Temporal lobe (tissue), 2 donors: ENCODE measurements around a stretch of chr1.

DNA sequence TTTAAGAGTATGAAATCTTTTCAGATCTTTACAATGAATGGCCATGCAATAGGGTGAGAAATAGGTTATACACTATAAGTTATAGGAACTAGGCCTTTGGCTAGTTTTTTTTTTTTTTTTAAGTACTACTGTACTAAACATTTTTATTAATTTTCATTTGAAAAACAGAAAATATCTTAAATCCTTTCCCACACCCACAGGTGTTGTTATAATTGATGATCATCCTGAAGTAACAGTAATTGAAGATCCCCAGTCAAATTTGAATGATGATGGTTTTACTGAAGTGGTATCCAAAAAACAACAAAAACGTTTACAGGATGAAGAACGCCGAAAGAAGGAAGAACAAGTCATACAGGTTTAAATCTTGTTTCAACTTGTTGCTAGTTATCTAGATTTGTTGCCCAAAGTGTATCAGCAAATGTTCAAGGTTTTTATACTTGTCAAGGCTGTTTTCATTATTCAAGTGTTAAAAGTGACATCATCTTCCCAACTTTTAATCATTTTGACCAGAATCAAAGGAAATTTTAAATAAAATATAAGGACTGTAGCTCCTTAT, 64.6 kb downstream of the PRRC2C start:
- RAMPAGE, long total RNA: no peak

DNA sequence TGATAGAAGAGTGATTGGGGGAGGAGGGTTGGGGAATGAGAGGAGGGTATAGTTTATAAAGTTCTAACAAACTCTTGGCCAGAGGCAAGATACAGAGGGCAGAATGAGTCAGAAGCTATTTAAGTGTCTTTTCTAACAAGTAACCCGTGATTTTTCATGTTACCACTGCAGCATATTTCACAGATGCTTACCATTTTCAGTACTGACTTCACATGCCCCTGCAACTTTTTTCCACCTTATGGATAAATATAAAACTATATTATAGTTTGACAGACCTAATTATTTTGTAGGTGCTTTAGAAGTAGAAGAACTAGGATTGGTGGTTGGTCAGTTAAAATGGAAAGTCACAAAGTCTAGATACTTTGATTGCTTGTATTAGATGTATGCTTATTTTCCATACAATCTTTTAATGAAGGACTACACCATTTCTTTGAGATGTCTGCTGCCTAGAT, 26.5 kb upstream of the MYOCOS start:
- RAMPAGE, long total RNA: no peak

GRCh38 chr1:171742289-171742976, 568 bp upstream of the VAMP4 start:
- RAMPAGE, long total RNA: no peak

- RAMPAGE, long total RNA: no peak
Measured at GRCh38 chr1:171788584-171789228, 7.2 kb downstream of the METTL13 start.

DNA sequence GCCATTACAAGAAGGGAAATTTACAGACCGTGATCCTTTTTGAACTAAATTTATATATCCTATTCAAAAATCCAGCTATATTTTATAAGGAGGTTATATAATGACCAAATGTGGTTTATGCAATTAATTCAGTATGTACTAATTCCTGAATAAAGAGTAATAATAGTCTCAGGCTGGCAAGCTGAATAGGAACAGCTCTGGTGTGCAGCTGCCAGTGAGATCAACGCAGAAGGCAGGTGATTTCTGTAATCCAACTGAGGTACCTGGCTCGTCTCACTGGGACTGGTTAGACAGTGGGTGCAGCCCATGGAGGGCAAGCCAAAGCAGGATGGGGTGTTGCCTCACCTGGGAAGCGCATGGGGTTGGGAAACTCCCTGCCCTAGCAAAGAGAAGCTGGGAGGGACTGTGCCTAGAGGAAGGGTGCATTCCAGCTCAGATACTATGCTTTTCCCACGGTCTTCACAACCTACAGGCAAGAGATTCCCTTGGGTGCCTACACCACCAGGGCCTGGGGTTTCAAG, 183.1 kb downstream of the DNM3 start:
- RAMPAGE, long total RNA: no peak

DNA sequence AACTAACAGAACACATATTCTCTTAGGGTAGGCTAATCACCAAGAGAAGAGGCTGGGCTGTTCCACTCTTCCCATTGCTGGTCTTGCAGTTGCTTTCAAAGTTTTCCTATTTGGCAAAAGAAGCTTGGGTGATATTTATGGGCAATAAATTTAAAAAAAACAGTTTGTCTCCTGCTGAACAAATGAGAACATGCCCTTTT, 284.1 kb downstream of the DNM3 start:
- RAMPAGE, long total RNA: no peak

- RAMPAGE, long total RNA: no peak
Measured at GRCh38 chr1:172154613-172155067, 265.8 kb upstream of the C1orf105 start.

GRCh38 chr1:172383410-172384042, 37.0 kb upstream of the C1orf105 start:
- RAMPAGE, long total RNA: no peak

DNA sequence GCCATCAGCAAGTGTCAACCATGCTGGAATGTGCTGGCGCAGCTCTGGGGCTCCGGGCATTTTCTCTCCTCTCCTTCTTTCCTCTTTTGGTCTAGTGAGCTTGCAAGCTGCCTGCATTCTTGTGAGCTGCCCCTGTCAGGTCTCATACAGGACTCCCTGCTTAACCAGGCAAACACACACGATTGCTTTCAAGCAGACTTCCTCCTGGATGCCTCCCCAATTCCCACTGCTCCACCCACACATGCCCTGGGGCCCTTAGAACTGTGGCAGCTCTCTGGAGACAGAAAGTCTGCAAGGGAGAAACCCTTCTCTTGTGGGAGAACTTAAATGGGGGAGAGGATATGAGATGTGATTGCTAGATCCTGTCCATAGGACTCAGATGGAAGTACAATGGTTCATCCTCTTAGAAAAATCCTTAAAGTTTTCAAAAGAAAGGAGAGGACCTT, 35.6 kb upstream of the SUCO start:
- RAMPAGE, long total RNA: no peak

GRCh38 chr1:172670668-172671237, 11.8 kb downstream of the FASLG start:
- RAMPAGE, long total RNA: no peak

DNA sequence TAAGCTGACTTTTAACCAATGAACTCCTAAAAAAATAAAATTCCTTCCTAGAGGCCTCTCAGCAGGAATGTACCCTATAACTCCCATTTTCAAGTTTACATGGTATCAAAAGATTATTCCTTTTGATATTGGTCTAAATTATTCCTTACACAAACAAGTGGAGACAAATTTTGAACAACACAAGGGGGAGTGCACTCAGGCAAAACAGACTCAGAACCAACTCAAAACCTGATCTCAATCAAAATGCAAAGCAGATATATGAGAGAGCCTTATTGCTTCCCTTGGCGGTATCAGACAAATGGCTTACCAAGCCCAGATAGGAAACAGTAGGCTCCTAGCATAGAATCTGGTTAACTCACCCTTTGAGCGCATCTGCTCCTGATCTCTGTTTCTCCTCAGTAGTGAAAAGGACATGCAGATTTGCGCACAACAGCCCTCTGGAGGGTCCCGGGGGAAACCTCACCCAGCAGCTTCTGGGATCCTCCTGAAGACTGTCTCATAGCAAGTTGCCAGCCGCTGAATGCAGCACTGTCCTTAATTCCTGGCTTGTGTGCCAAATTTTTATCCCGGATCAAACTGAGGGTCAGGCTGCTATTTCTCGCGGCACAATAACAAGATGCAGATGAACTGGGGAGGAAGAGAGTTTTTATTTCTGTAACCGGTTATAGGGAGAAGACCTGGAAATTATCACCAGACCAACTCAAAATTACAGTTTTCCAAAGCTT, 192.1 kb downstream of the FASLG start:
- RAMPAGE, long total RNA: no peak

- RAMPAGE, long total RNA: no peak
Measured at GRCh38 chr1:173190440-173191003, 16.6 kb downstream of the TNFSF4 start.

DNA sequence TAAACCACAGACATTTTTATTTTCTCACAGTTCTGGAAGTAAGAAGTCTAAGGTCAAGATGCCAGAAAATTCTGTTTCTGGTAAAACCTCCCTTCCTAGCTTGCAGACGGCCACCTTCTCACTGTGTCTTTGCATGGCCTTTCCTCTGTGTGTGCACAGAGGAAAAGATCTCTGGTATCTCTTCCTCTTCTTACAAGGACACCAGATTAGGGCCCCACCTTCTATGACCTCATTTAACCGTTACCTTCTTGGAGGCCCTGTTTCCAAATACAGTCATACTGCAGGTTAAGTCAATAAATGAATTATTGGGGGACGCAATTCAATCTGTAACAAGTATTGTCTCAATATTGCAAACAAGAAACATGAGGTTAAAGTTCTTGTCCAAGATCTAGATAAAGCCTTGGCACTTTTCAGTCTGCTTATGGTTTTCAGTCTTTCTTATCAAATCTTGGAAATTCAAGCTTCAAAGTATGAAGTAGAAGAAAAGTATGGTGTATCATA, 62.9 kb upstream of the PRDX6 start:
- RAMPAGE, long total RNA: no peak

DNA sequence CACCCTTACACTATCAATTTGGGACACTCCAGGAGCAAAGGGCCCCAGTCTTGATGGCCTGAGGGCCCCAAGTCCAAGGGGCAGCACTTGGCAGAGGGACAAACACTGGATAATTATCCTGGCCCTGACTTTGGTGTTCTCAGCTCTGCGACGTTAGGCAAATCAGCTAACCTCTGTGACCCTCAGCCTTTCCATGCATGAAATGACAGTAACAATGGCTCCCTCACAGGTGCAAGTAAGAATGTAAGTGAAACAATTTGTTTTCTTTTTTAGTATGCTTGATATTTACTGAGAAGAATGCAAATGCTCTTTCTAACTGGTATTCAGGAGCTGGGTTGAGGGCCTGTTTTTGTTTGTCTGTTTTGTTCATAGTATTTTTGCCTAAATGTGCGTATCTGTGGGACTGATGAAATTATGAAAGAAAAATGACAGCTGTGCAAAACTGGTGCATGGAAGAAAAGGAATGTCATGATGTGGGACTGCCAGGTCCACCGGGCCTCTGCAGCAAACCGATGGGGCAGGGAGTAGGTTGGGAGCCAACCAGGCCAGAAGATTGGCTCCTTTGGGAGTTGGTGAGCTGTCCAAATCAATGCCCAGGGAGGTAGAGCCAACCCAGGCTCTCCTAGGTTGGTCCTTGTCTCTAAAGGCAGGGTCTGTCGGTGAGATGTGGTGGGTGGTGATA, 61.5 kb upstream of the PRDX6 start:
- RAMPAGE, long total RNA: no peak

GRCh38 chr1:173473916-173475046, 2.9 kb upstream of the PRDX6 start:
- RAMPAGE, long total RNA: no peak

- RAMPAGE, long total RNA: no peak
Measured at GRCh38 chr1:173477431-173478457, 609 bp downstream of the PRDX6 start.

DNA sequence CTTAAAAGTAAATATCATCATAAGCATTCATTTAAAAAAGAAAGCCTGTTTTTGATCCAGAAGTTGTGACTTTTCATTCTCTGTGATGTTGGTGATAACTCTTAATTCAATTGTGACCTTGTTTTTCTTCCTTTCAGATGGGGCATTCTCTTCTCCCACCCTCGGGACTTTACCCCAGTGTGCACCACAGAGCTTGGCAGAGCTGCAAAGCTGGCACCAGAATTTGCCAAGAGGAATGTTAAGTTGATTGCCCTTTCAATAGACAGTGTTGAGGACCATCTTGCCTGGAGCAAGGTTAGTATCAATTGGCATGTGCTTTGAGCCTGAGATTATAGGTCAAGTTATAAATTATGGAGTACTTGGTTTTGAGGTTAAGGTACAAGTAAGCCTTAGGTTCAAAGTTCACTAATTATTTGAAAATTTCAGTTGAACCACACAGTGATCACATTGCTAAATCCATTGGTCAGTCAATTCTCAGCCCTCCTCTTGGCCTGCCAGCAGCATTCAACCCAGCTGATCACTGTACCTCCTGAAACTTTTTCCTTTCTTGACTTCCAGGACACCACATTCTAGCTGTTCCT, 4.1 kb downstream of the PRDX6 start:
- RAMPAGE, long total RNA: no peak

- RAMPAGE, long total RNA: no peak
Measured at GRCh38 chr1:173856107-173856915, 11.9 kb upstream of the ZBTB37 start.

DNA sequence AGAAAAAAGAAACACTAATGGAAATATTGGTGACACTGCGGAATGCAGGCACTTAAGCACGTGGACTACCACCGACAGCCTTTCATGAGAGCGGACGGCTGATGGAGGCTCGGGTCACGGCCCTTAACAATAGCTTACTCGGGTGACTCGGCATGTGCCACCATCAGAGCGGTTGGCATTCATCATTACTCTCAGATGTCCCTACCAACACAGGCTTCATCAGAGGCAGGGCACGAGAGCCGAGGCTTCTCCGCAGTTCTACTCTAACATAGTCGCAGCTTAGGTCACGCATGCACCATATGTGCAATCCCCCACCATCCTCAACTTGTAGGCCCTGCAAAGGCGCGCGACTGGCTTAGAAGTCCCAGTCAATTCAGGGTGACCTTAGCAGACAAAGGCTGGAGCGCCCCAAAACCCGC, 654 bp upstream of the ZBTB37 start:
- RAMPAGE, long total RNA: no peak

DNA sequence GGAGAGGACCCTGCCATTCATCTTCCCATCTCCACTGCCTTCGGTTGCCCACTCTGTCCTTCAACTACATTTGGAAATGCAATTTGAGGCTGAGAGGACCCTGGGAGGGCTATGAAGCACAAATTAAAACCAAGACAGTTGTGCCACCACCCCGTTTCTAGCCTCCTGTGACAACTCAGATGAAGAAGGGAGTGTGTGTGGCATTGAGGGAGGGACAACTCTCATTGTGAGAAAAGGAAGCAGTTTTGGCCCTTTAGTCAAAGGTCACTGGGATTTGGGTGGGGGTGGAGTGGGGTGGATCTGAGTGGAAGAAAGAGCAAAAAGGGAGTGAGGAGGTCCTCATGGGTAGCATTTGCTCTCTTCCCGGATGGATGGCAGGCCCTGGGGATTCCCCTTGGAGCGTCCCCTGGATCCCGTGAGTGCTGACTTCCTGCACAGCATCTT, 579 bp downstream of the SERPINC1 start:
- RAMPAGE, long total RNA: no peak